Pulmonary lymph node (tissue), 1 donor: ENCODE measurements around a stretch of chr2.

DNA sequence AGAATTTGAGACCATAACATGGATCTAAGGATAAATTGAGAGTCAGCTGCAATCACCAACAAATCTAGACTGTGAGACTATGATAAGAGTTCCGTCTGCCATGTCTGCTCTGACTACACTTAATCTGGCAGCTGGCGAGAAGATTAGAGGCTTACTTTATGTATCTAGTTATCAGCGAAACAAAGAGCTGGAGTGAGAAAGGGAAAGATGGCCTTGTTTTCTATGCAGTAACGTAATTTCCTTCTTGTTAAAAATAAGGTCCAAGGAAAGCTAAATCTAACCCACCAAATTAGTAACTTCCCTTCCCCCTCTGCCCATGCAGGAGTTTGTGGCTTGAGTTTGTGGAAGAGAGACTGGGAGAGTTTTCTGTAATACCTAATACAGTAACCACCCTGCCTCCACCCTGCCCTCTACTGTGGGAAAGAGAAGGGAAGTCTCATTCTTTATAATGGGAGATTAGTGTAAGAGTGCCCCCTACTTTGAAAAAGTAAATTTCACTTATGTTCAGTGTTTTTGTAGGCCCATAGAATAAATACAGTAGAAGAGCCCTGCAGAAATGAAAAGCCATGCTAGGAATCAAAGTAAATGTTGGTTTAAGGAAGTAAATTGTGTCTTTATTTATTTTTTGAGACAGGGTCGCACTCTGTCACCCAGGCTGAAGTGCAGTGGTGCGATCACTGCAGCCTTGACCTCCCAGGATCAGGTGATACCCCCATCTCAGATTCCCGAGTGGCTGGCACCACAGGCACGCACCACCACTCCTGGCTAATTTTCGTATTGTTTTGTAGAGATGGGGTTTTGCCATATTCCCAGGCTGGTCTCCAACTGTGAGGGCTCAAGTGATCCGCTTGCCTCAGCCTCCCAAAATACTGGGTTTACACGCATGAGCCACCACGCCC lies 27.6 kb downstream of the EML4 start:
- PRO-cap, result no peak

- PRO-cap, result no peak
Measured at GRCh38 chr2:42338189-42338628, 22.8 kb downstream of the COX7A2L start.

DNA sequence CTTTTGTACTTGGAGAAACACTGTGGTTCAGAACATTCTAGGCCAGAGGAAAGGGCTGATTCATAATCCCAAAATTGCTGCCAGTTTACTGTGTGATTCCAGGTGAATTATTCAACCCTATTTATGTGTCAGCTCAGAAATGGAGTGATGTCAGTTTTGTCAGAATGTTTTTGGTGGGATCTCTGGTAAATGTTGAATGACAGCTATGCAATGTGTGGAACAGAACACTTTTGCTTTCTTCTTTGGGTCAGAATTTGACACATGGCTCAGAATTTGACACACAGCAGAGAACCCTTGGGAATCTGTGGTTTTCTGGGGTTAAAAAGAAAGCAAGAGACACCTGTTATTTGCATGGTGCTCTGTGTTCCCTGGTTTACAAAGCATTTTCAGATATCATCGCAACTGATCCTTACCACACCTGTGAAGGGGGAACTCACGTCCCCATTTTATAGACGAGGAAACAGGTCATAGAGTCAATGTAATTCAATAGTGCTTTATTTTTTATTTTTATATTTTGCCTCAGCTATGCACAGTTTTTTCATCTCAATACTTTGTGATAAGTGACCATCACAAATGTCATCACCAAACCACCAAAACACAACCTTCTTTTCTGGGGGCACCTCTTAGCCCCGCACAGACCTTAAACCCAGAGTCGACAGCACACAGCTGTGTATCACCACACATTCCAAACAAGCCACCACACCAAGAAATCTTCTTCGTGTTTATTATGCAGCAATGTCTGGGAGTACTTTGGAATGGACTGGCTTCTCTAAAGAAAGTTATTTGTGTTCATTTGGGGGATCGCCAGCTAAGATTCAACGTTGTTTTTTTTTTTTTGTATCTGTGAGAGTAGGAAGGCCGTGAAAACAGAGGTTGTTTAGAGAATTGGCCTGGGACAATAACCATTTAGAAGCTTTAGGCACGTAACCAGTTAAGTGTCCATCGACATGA lies 1.3 kb upstream of the MTA3 start:
- PRO-cap, result unidirectional peak, plus-strand start at position 415 of the sequence

DNA sequence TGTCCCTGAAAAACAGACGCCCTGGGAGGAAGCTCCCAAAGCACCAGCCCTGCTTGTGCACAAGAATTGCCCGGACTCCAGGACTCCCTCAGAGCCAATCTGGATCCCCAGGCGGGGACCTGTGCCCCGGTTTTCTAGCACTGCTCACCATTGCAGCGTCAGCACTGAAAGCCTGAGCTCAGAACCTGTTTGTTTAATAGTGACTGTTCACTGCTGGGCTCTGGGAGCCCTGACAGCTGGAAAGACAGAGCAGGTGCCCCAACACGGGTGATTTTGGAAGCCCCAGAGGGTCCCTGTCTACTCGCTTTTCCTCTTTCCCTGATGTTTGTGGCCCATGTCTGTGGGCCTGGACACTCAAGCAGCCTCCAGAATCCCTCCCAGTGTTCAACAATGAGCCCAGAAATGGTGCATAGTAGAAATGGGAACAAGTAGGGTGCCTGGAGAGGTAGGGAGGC lies 134.7 kb upstream of the HAAO start:
- PRO-cap, result no peak

DNA sequence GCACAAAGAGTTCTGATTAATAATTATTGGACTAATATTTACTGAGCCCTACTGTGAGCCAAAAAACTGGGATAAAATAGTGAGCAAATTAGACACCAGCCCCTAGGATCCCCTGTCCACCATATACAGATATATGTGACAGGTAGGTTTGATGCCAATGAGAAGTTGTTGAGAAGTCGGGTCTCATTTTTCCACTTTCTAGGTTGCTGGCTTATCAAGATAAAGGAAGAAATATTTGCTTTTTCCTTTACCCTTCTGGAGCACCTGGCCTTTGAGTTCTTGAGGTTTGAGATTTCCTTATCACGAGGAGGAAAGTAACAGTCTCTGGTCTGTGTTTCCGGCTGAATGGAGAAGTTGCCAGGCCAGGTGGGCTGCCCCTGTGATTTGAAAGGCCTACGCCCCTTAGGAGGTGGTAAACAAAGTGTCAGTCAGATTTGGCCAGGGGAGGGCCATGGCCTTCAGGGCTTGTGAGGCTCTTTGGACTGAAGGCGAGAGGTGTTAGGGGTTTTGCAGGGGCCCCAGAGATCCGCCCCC lies 156.7 kb upstream of the HAAO start:
- PRO-cap, result bidirectional peak, plus-strand start at position 431 of the sequence, minus-strand start at position 257 of the sequence

DNA sequence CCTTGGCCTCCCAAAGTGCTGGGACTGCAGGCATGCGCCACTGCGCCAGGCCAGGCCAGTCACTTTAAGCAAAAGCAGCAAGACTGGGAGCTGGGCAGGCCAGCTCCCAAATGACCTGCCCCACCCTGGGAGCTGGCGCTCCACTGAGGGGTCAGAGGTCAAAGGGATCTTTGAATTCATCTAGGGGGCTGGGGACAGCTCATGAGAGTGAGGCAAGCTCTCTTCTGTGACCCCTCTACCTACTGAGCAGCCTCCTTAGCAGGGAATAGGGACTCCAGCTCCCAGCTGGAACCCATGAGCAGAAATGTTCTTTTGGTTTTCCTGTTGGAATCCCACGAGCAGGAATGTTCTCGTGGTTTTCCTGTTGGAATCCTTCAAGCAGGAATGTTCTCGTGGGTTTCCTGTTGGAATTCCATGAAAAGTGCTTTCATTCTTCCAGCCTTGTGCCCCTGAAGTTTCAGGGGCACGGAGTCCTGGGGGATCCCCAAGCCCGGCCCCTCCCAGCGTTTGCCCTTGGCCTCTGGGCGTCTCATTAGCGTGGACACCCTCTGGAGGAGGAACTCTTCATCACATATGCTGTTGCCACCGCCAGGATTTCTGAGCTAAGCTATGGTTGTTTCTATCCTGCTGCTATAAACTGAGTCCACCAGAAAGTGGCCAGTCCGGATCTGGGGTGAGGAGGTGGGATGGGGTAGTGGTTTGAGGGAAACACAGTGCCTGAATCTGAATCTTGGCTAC lies 162.1 kb upstream of the HAAO start:
- PRO-cap, result no peak

DNA sequence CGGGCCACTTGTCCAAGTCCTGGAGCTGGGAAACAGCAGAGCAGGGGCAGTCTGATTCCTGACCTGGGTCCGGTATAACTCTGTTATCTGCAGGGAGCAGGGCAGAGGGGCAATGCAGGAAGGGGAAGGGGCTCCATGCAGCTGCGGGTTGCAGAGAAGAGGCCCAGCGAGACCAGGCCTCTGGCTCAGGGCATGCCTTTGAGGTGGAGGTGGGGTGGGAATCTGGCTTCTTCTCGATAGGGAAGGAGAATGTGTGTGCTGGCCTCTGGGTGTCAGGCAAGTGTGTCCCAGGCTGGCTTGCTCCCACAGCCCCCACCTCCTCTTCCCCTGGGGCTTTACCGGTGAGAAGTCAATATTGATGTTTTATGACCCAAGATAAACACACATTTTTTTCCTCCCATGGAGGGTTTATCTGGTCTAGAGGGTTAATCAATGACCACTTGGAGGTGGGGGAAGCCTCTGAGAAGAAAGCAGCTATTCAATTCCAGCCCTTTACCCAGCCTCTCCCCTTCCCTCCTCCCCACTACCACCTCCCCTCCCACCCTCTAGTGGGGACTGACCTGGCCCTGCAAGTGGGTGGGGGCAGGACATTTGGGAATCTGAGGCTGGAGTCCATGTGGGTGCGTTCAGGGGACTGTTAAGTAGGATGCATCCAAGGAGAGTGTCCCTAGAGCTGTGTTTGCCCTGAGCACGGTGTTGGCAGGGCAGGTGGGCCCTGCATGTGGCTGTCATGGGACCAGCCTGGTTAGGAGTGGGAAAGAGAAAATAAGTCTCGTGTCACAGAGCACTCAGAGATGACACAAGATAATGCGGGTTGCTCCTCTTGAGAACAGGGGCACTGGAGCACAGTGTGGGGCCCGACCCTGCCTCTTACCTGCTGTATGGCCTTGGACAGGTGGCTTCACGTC lies 187.3 kb upstream of the HAAO start:
- PRO-cap, result no peak

- PRO-cap, result no peak
Measured at GRCh38 chr2:43000263-43001189, 208.1 kb upstream of the HAAO start.

- PRO-cap, result unidirectional peak, minus-strand start at chr2:43021678
Measured at GRCh38 chr2:43021514-43022520, 204.6 kb downstream of the ZFP36L2 start.

DNA sequence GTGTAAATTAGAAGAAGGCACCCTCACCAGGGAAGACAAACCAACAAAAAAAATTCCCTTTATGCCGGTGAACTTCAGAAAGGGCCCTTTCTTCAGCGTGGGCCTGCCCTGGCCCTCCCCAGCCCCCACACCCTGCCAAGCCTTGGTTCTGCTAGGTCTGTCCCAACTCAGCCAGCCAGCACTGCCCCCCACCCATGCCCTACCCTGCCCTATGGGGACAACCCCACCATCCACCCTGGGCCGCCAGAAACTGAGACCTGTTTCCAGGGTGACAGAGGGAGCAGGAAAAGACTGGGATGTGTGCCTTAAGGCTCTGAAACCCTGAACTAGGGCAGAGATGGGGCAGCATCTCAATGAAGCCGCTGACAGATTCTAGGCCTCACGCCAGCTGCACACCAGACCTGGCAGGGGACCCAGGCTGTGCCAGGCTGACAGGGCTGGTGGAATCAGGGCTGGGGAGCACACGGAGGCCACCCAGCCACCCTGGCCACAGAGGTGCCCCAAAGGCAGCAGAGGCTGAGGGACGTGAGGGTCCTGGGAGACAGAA lies 169.5 kb downstream of the ZFP36L2 start:
- PRO-cap, result no peak

- PRO-cap, result unidirectional peak, plus-strand start at chr2:43071461
Measured at GRCh38 chr2:43071157-43071583, 155.2 kb downstream of the ZFP36L2 start.

DNA sequence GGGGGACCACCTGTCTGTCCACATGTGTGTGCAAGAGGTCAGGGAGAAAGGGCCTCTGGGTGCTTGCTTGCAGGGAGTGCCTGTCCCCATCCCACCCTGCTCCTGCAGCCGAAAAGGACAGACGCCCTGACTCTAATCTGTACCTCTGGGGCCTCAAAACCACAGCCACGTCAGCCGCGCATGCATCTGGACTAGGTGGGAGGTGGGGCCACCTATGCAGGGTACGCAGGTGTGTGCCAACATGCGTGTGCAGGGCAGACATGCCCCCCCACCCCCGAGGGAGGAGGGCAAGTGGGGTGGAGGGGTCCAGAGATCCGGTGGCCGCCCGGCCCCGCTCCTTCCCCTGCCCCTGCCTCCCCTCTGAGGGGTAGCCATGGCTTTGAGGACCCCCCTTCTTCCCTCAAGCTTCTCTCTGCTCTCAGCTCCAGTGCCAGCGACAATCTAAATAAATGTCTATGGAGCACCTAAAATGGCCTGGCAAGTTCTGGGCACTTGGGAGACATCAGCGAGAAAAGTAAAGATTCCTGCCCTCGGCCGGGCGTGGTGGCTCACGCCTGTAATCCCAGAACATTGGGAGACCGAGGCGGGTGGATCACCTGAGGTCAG lies 91.9 kb downstream of the ZFP36L2 start:
- PRO-cap, result bidirectional peak, plus-strand start at position 290 of the sequence, minus-strand start at position 104 of the sequence

GRCh38 chr2:43225015-43225406 lies 1.4 kb downstream of the ZFP36L2 start:
- PRO-cap, result bidirectional peak, plus-strand start at chr2:43225188, minus-strand start at chr2:43224898; bidirectional peak, plus-strand start at chr2:43225349, minus-strand start at chr2:43225280

DNA sequence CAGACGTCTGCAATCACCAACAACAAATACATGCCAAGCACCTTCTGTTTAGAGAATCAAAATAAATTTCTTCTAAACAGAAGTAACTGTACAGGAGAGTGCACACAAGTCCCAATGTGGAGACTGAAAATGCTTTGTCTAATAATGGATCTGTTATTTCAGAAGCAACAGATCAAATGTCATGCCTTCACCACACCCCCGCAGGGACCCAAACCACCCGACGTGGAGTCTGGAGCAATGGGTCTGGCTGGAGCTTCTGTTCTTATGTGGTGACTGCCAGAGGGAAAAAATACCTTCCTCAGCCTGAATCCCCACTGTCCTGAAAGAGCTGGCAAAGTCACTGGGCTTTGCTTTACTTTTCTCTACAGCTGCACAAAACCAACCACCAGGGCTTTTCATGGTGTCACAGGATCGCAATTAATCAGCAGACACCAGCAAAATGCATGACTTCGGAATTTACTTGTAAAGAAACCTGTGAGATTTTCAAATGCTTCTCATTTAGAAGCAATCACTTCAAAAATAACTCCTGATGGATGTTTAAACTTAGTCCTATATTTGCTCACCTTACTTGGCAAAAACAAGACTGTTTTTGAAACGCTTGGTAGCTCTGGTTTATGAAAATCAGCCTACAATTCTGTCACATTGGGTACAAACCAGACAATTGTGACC lies 119.1 kb upstream of the ZFP36L2 start:
- PRO-cap, result no peak

DNA sequence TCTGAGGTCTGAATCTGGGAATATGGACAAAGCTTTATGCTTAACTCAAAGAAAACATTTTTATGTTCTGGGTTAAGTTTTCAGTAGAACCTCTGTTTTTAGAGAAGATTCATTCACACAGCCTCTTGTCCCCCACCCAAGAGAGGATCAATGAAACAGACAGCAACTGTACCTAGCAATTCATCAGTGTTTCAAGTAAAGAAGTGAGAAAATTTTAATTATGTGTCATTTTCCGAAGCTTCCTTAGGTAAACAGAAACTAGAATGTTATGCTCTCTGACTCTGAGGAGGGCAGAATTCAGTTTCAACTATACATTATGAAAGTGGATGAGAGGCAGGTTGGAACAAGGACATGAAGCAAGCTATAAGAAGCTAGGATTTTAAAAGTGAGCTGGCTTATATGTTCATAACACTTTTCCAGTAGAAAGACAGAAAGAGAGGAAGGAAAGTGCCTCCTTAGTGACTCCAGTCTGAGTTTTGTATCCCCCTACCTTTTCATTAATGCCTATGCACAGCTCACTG lies 160.6 kb upstream of the ZFP36L2 start:
- PRO-cap, result no peak

GRCh38 chr2:43596256-43596861 lies 521 bp upstream of the THADA start:
- PRO-cap, result no peak

DNA sequence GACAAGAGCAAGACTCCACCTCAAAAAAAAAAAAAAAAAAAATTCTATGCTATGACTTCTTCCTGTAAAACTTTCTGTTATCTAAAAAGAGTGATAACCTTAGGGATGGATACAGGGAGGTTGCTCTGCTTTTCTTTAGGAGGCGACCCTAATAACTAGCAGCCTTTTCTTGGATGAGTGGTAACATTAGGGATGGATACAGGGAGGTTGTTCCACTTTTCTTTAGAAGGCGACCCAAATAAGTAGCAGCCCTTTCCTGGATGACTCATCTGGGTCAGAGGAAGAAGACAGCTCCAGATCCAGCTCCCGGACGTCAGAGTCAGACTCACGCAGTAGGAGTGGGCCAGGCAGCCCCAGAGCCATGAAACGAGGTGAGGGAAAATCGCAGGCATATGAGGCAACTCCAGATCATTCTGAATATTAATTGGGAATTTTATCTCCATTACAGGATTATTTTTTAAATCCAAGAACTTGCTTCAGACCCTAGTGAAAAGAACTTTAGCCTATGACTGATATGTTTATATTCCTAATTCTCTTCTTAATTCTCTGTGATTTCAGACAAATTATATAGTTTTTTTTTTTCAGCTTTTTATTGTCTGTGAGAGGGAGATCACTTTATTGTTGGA lies 31.1 kb upstream of the C1GALT1C1L start:
- PRO-cap, result no peak

GRCh38 chr2:43780043-43780497 lies 6.2 kb downstream of the DYNC2LI1 start:
- PRO-cap, result no peak

- PRO-cap, result no peak
Measured at GRCh38 chr2:43904617-43905091, 65.9 kb downstream of the ABCG8 start.

- PRO-cap, result no peak
Measured at GRCh38 chr2:44060965-44061503, 65.2 kb upstream of the LRPPRC start.